Occipital lobe (tissue), 2 donors: ENCODE results near the genes OTUB2, SERPINA1 and SERPINA9.

- RAMPAGE, long total RNA, result no peak
These were observed 35.0 kb downstream of the PRIMA1 start for GRCh38 chr14:93753352-93753668.

DNA sequence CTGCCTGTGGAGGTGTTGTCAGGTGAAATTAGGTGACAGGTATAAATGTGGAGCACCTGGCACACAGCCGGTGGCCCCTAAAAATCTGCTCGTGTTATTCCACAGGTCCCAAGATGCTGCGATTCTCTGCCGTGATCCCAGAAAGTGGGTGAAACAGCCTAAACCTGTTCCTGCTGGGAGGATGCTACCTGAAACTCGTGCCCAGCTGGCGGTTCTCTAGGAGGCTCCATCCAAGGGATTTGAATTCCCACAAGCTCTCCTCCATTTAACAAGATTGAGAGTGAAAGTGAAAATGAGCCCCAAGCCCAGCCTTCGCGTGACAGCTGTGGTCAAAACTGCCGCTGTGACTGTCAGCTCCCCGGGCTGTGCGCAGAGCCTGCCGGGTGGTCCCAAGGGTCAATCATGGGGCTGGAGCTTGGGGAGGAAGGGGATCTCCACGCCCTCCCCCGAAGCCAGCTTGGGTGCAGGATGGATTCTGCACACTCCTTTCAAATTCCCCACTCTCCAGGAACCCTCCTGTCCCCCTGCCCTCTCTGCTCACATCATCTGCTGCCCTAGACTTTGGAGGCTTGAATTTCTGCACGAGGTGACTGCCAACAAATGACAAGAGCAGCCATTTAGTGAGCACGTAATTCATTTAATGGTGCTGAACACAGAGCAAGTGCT, 5.4 kb downstream of the ASB2 start:
- RAMPAGE, long total RNA, result no peak

DNA sequence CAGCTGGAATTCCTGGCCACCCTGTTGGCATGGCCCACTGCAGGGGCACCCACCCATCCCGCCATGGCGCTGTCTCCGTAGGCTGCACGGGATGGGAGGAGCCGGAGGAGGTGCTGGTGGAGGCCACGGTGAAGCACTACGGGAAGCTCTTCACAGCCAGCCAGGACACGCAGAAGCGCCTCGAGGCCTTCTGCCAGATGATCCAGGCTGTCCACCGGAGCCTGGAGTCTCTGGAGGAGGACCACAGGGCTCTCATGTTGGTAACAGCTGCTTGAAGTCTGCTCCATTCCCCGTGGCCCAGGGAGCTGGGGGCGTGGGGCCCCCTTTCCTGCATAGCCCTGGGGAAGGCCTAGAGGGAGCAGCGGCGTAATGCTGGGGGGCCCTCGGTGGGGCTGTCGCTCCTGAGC, 4.0 kb downstream of the CCDC197 start:
- RAMPAGE, long total RNA, result no peak

- RAMPAGE, long total RNA, result no peak
These were observed at the start of gene OTUB2 for GRCh38 chr14:94025942-94026555. Gene OTUB2 (plus strand): TSS chr14:94026340.

GRCh38 chr14:94028250-94028951, 2.3 kb downstream of the OTUB2 start:
- RAMPAGE, long total RNA, result no peak

DNA sequence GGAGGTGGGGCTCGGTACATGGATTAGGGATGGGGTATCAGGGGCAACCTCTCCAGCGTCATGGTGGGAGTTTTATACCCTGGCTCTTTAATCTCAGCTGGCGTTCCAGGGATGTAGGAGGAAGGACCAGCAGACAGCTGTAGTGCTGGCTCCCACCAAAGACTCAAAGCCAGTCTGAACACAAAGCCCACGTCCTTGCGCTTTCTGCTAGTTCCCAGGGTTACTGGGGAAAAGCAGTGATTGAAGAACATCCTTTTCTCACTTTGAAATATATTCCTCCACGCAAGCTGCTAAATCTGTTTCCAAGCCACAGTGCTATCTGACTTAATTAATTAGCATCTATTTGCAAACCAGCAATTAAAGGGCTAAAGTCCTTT, 5.3 kb downstream of the OTUB2 start:
- RAMPAGE, long total RNA, result no peak

DNA sequence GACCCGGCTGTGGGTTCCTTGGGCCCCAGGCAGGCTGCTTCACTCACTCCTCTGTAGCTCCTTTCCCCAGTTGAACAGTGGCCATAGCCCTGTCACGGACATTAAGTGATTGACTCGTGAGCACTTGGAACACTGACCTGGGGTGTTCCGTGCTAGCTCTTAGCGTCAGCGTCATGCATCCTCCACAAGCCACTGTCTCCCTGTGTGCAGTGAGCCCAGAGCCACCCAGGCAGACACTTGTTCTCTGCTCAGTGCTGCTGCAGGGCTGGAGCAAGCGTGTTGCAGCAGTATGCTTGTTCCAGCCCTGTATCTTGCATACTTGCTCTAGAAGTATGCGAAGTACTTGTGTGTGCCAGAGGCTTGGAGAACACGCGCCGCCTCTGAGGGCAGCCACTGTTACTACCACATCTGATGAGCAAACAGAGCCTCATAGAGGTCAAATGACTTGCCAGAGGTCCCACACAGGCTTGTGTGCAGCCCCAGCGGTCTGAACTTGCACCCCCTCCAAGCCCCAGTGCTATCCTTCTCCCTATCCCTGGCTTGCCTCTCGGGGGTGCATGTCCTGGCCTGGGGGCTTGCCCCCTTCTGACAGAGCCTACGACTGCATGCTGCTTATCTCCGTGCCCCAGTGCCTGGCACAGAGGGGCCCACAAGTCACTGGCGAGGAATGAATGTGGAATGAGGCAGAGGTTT, 15.8 kb downstream of the OTUB2 start:
- RAMPAGE, long total RNA, result no peak

DNA sequence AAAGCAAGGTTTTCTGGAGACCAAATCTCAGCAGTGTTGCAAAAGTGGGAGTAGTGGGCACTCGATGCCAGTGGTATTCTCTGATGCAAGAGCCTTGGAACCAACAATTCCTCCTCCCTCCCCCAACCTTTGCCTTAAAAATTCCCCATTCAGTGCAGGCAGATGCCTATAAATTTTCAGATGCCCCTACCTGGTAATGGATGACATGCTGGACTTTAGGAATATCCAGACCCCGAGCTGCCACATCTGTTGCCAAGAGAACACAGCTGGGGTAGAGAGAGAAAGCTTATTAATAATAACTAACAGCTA, 23.4 kb downstream of the DDX24 start:
- RAMPAGE, long total RNA, result no peak

DNA sequence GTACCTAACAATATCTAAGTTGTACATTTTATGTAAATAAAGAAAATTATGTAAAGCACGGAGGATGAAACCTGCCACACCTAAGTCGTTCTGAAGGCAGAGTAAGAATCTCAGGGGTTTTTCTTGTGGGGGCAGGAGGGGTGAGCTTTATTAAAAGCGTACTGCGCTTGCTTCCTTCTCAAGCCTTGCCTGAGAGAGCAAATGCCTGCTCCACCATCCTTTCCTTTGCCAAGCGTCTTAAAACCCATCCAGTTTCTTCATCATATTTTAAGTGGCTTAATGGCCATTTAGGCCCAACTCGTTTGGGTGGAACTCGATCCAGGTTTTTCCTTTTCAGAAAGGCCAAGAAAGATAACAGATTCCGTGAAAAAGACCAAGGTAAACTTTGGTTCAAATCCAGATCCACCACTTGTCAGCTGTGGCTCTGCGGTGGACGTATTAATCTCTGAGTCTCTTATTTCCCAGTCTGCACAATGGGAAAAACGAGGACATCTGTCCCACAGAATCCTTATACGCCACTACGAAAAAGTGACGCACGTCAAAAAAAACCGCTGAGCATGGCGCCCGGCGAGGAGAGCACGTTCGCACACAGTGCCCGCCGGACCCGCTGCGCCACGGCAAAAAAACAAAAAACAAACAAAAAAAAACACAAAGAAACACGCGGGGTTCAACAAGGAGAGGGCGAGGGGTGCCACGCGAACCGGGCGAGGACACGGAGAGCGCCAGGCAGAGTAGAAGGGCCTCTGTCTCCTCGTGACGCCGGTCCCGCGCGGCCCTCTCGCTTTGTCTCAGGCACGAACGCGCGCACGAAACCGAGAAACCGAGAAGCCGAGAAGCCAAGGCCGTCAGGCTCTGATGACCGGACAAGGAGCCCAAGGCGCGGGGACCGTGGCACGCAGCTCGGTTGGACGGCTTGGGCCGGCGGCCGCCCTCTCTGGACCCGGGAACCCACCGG, 648 bp downstream of the DDX24 start:
- RAMPAGE, long total RNA, result no peak

DNA sequence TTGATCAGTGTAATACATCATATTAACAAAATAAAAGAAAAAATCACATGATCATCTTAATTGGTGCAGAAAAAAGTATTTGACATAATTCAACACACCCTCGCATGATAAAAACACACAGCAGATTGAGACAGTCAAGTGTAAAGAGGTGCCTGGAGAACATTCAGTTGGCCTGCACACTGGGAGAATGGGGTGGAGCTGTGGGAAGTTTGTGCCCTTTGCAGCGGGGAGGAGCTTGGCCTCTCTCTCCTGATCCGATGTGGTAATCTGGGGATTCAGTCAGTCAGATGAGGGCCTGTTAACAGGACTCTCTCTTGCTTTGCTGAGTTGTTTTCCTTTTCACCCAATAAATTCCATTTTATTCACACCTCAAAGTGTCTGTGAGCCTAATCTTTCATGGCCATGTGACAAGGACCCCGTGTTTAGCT, 5.9 kb downstream of the SERPINA6 start:
- RAMPAGE, long total RNA, result no peak

- RAMPAGE, long total RNA, result no peak
These were observed 8.4 kb downstream of the SERPINA1 start for GRCh38 chr14:94379807-94380533.

DNA sequence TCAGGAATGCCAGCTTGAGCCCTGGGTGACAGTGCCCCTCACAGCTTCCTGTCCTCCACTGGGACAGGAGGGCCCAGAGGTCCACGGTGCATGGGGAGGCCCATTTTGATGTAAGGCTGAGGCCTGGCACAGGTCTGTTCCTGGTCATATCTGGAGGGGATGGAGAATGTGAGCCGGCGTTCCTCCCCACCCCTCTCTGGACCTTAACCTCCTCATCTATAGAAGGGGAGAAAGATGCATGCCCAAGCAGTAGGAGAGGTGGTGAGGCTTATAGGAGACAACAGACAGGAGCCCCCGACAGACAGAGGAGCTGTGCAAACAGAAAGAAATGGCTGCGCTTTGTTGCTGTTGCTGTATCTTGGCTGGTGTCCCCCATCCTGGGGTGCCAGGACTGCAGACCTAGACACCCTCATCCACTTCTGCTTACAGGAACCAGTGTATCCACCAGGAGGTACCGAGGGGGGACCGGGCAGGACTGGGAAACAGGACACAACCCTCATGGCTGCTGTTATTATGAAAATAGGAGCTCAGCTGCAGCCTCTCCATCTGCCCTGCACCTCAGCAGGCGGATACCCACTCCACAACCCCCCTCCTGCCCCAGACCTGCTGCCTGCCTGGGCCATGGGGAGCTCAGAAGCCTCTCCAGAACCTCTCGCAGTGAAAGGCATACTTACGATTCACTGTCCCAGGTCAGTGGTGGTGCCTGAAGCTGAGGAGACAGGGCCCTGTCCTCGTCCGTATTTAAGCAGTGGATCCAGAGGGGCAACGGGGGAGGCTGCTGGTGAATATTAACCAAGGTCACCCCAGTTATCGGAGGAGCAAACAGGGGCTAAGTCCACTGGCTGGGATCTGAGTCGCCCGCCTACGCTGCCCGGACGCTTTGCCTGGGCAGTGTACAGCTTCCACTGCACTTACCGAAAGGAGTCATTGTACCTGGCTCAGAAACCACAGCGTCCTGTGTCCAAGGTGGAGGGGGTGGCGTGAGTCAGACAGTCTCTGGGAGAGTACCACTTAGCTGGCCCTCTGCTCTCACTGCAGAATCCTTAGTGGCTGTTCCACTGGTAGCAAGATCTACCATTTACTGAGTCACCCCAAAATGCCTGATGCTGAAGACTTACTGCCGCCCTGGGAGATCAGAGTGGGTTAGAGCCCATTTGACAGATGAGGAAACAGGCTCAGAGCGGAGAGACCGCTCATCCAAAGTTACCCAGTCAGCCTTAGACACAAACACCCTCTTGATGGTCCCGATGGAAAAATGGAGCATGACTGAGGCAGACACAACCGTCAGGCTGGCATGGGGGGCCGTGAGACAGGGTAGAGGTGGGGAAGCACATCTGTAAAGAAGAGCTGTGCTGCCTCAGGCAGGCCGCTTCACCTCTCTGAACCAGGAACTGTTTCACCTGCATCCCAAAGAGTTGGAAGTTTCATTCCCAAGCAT, at the start of gene SERPINA1:
Gene SERPINA1 (minus strand): TSS at position 717 of the 1,438 bp plus-strand sequence.
- RAMPAGE, long total RNA, result no peak

DNA sequence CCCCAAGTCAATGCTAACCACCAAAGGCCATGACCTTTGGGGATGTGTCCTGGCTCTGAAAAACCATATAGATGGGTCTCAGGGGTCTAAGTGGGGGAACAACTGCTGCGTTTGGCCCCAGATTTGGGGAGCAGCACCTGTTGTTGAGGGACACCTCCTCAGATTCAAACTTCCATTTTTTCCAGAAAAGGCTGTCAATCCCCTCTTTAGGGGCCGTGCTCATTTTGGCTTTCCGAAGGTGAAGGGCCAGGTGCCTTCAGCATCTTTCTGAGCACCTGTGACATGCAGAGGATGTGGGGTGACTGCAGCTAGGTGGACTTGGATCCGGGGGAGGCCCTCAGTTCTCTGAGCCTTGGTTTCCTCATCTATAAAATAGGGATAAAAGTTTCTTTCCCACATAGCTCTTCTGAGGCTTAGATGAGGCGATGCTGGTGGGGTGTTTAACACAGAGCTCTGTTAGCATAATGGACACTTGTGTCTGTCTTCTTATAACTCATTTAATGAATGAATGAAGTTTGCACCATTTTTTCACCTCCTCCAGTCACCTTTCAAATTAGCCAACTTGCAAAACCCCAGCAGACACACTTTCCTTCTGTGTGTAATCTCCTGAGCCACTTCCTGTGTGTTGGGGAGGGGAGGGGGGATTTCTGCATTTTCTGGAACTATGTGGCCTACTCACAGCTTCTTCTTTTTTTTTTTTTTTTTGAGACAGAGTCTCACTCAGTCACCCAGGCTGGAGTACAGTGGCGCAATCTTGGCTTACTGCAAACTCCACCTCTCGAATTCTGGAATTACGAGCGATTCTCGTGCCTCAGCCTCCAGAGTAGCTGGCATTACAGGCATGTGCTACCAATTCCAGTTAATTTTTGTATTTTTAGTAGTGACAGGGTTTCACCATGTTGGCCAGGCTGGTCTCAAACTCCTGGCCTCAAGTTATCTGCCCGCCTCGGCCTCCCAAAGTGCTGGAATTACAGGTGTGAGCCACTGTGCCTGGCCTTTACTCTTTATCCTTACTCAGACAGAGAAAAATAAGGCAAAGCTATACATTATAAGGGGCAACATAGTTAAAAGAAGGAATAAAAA, 4.0 kb upstream of the SERPINA1 start:
- RAMPAGE, long total RNA, result no peak

- RAMPAGE, long total RNA, result no peak
These were observed 4.7 kb downstream of the SERPINA11 start for GRCh38 chr14:94447763-94448513.

DNA sequence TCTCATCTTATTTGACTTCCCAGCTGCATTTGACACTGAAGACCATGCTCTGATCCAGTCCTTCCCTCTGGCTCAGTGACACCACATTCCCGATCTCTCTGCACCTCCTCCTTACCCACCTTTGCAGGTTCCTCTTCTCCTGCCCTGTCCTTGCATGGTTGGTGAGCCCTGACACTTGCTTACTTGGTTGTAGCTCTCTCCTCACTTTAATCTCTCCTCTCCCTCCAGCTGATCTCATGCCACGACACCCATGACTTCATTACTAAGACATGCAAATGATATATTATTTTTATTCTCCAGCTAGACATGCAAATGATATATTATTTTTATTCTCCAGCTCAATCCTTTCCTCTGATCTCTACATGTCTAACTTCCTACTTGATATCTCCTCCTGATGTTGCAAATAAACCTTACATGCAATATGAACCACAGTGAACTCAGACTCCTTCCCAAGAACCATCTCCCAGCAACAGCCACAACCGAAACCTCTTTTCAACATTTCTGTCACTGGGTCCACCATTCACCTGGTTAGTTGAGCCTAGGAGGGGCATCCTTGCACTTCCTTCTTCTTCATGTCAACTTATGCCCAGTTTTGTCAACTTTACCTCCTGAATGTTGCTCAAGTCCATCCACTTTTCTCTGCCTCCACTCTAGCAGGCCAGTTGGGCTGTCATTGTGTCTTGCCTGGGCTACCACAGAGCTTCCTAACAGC, at the start of gene SERPINA9:
Gene SERPINA9 (minus strand): TSS at position 181 of the 712 bp plus-strand sequence.
- RAMPAGE, long total RNA, result no peak

- RAMPAGE, long total RNA, result no peak
These were observed 18.9 kb upstream of the SERPINA4 start for GRCh38 chr14:94542281-94542866.

GRCh38 chr14:94593924-94594298, 12.7 kb downstream of the SERPINA5 start:
- RAMPAGE, long total RNA, result no peak

GRCh38 chr14:94614377-94615670, 2.6 kb downstream of the SERPINA3 start:
- RAMPAGE, long total RNA, result no peak

DNA sequence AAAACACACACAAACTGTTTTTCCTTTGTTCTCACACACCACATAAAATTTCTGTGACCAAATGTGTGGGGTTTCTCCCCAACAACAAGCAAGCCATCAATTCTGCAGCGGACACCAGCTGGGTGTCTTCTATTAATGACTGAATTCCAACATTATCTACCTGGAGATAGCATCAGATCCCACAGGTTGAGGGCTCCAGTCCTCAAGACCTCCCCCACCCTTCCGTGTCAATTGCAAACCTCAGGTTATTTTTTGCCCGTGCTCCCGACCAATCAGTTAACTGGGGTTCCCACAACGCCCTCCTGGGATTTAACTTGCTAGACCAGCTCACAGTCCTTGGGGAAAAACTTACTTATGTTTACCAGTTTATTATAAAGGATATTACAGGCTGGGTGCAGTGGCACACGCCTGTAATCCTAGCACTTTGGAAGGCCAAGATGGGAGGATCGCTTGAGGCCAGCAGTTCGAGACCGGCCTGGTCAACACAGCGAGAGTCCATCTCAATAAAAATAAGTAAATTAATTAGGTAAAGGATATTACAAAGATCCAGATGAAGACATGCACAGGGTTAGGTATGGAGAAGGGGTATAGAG, 9.7 kb downstream of the DICER1 start:
- RAMPAGE, long total RNA, result no peak

- RAMPAGE, long total RNA, result no peak
These were observed 27.1 kb upstream of the DICER1 start for GRCh38 chr14:95184409-95184859.